Ascending aorta (tissue), 1 donor: Measurements from ENCODE around the gene SGSM1.

DNA sequence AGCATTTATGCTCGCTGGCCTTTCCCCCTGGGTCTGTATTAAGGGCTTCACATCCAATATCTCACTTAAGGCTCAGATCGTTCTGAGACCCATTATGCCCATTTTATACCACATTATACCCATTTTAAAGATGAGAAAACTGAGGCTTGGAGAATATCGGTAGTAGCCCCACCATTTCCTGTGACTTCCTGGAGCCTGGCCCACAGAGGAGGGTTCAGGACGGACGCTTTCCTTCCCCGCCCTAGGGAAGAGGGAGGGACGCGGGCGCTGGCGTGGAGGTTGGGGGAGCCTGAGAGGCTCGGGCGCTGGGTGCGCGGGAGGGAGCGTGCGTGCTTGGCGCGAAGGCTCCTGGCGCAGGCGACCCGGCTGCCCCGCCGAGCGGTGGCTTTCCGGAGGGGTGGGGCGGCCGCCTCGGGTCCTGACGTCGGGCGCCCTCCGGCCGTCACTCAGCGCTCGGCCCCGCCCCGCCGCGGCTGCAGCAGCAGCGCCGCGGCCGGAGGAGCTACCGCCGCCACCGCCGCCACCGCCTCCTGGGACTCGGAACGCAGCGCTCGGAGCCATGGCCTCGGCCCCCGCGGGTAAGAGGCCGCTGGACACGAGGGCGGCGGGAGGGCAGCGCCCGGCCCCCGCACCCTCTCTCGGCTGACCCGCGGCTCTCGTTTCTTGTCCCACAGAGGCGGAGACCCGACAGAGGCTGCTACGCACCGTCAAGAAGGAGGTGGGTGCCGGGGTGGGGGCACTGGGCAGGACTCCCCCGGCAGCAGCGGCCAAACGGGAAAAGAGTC lies at the start of gene SGSM1:
Gene SGSM1 (plus strand): TSS at position 445 of the 785 bp plus-strand sequence.
- PRO-cap: bidirectional peak, plus-strand start at position 484 of the sequence, minus-strand start at position 368 of the sequence

- PRO-cap: no peak
Observed at GRCh38 chr22:24867173-24867862, 61.3 kb downstream of the SGSM1 start.

- PRO-cap: no peak
Observed at GRCh38 chr22:25054657-25055646, 102.4 kb downstream of the KIAA1671 start.

DNA sequence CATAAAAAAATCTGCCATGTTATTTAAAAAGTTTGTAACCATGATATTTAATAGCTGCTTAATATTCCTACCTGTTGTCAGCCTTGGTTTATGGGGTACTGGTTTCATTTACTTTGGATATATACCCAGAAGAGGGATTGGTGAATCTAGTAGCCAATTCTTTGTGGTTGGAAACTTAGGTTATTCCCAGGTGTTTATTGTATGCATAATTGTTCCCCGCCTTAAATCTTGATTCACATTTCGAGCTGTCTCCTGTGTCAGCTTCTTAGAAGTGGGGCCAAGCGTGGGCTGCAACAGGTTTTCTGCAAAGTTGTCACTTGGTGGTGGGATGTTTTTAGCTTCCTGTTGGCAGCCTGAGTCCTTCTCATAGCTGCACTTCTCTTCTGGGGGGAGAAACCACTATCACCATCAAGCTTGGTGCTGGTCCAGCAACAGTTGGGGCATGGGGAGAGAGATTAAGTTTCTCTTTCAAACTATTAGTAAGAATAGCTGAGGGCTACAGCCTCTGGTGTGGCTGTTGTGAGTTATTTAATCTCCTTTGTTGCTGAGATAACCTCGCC lies 123.5 kb upstream of the CRYBB3 start:
- PRO-cap: no peak

DNA sequence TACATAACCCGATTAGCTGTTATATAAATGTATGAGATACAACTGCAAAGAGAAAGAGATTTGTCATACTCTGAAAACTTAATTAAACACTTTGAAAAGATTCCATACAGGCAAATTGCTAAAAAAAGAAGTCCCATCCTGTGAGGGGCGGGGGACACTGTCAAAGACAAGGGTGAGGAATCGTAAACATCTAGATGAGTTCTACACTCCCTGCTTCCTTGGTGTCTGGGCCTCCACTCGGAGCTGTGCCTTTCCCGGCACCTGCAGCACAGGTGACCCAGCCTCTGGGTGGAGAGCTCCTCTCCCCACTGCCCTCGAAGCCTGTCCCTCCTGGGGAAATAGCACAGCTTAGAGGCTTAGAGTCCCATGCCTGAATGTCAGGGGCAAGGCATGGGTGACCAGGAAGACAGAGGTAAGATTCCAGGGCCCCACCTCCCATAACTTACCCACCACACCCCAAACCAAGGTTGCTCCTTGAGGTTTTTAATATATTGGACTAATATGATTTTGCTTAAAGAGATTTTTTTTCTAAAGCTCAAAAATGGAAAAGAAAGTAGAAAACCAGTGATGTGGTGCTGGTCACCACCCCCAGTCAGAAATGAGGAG lies 69.1 kb upstream of the CRYBB3 start:
- PRO-cap: no peak

DNA sequence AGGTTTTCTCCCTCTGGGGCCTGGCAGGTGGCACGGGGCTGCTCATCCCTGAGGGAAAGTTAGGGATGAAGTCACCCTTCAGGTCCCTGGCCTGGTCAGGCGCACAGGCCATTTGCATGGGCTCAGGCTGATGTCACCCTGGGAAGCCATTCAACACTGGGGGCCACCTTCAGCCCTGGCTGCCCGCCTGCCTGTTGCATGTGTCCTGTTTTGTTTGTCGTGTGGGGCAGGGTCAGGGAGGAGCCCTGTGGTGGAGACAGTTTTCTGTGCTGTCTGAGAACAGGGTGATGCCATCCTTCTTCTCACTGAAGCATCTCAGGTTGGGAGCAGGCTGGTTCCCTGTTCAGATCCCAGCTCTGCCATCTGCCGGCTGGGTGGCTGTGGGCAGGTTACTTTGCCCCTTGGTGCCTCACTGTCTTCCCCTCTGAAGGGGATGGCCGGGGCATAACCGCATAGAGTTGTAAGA lies 68.2 kb upstream of the CRYBB3 start:
- PRO-cap: no peak

- PRO-cap: no peak
Observed at GRCh38 chr22:25148372-25148960, 51.2 kb upstream of the CRYBB3 start.

- PRO-cap: no peak
Observed at GRCh38 chr22:25183900-25184322, 15.7 kb upstream of the CRYBB3 start.

DNA sequence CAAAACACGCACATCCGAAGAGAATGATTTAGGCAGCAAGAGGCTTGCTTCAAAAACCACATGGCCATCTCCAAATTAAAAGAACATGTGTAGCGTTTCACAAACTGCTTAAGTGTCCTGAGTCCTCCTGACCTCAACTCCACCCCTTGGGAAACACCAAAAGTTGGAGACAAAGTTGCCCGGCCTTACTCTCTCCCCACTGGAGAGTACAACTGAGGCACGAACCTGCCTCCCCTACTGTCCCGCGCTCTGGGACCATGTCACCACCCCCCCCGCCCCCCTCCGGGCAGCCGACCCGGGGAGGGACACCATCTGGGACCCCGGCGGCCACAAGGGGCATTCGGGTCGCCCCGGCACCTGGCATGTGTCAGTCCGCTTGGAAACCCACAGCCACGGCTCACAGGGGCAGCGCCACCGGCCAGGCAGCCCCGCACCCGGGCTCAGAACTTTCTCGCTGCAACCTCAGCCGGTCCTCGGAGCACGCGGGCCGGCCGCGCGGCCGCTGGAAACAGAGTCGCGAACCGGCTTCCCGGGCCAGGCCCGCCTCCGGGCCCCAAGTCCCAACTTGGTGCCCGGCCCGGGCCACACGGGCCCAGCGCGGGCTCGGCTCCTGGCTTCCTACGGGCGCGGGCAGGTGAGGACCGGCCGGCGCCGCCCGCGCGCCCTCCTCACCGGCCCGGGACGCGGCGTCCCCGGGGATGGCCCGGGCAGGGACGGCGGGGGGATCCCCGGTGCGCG lies 160.0 kb upstream of the GRK3 start:
- PRO-cap: no peak

- PRO-cap: no peak
Observed at GRCh38 chr22:25563597-25564121, 816 bp upstream of the GRK3 start.

DNA sequence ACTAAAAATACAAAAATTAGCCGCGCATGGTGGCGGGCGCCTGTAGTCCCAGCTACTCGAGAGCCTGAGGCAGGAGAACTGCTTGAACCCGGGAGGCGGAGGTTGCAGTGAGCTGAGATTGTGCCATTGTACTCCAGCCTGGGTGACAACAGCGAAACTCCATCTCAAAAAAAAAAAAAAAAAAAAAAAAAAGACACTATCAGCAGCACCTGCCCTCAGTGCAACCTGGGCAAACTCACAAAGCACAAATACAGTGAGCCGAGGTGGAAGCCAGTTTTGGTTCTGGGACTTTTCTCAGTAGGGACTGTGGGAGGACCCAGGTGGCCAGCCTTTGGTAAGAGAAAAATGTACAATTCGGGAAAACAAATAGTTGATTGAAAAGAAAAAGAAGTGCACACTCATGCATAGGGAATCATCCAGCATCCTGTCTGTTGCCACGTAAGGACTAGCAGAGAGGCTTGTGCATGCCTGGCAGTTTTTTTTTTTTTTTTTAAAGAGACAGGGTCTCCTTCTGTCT lies 37.0 kb downstream of the TPST2 start:
- PRO-cap: no peak

DNA sequence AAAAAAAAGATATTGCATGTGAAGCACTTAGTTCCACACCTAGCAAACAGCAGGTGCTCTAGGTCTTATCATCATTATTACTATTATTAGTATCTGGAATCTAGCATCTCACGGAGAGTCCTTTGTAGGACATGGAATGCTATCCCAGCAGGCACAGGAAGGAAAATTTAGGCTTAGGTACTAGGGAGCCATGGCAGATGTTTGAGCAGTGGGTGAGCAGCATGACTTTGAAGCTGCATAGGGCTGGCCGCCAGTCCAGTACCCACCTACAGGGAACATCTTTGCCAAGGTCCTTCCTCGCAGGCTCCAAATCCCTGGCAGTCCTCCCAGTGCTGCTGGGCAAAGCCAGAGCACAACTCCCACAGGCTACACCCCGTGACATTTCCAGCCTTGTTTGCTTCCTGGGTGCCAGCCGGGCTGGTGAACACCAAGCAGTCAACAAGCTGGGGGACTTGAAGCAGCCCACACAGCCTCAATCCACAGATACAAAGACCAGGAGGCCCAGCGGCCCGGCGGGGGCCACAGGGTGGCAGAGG lies 28.2 kb downstream of the TPST2 start:
- PRO-cap: no peak

DNA sequence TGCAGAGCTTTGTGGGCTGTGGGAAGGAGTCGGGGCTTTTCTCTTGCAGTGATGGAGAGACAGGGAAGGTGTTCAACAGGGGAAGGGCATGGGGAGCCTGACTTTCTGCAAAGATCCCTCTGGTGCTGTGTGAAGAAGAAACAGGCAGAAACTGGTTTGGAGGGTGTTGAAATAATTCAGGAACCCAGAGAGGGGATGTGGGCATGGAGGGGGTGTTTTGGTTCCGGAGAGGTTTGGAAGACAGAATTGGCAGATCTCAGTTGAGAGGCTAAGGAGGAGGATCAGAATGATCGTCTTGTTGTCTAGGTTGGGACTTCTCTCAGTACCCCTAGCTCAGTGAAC lies 2.7 kb upstream of the TPST2 start:
- PRO-cap: no peak

DNA sequence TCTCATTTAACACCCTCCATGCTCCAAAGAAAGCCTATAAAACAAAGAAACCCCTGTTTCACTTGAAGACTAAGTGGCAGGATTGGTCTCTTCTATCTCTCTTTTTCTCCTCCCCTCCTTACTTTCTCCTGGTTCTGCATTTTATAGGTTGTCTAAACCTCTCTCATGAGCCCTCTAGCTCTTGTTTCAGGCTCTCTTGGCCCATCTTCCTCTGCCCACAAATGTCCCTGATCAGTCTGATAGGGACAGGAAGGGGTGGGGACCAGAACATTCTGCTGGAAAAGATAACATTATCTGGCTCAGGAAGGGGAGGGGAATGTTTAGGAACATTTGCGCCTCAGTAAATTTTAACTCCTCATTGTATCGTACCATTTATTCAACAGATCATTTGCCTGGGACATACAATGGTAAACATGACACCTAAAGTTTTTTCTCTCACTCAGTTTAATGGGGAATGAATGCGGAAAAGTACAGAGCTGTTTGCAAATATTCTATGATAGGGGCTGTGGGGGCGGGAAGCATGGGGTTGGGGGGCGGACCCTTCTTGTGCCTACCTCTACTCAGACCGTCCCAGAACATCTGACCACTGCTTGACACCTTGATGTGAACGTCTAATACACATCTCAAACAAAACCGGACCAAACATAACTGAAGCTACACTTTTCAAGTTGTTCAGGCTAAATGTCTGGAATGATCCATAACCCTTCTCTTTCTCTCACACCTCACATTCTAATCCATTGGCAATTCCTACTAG lies 10.9 kb downstream of the CRYBA4 start:
- PRO-cap: no peak

- PRO-cap: unidirectional peak, minus-strand start at chr22:27113288
Observed at GRCh38 chr22:27113124-27113689, 491.4 kb downstream of the CRYBA4 start.

DNA sequence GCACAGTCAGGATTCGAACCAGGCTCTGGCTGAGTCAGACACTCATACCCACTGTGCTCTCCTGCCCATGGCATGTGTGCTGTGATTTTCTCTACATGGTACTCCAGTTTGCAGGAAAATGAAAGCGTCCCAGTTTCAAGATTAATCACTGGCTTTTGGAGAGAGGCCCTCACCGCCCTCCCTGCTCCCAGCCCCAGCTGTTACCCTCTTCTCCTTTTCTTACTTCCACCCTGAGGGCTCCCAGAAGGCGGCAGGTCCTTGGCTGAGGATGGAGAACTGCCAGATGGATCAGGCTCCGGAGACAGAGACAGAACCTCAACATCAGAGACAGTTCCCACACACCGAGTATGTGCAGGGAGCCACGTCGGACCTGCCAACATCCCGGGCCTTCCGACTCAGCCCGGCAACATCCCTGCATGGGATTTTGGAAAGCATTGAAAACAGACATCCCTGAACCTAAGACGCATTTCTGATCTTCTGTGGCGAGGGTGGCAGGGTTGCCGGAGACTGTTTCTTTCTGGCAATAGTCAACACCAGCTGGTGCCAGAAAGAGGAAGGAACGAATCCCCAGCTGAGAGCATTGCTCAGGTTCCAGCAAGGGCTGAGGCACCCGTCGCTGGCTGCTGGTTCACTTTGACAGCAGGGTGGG lies 502.6 kb downstream of the CRYBA4 start:
- PRO-cap: no peak

GRCh38 chr22:27212252-27213151 lies 589.1 kb downstream of the MN1 start:
- PRO-cap: bidirectional peak, plus-strand start at chr22:27213049, minus-strand start at chr22:27212932

- PRO-cap: no peak
Observed at GRCh38 chr22:27416672-27417263, 384.8 kb downstream of the MN1 start.

DNA sequence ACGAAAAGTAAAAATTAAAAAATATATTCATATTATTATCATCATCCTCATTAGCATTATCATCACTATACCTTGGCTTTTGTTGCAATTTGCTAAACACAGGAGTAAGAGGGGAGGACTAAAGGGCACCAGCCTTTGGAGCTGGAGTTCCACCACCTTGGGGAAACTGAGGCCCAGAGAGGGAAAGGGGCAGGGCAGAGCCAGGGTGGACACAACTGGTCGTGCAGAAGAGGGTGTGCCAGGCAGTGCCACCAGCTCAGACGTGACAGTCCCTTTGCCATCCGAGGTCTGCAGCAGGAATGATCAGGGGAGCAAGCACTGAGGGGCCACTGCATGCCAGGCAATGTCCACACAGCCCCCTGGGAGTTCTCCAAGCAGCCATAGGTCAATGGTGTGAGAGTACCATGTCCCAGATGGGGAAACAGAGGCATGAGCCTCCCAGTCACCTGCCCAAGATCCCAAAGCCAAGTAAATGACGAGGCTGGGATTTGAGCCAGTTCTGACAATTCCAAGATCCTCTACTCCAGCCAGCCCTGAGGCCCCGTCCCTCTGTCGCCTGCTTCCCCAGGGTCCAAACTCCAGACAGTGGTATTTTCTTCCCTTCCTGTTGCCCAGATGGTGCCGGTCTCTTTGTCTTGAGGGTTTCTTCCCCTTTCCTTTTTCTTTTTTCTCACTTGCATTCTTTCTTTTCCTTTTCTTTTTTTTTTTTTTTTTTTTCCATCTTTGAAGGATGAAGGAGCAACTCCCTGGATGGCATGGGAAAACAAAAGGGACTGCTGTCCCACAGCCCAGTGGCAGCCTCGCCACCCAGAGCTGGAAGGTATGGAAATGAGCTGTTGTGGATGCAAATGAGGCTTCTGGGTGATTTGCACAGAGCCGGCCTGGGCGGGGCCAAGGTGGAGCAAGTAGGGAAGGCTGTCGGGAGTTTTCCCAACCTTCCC lies 147.1 kb downstream of the MN1 start:
- PRO-cap: no peak

GRCh38 chr22:27673755-27674382 lies 127.7 kb downstream of the MN1 start:
- PRO-cap: no peak